ENCODE measurements around a stretch of chr7.

GRCh38 chr7:151472721-151473302 lies 32.9 kb upstream of the CRYGN start:
- RRBS: no CpG with 5 or more reads among the region's 12 CpGs

DNA sequence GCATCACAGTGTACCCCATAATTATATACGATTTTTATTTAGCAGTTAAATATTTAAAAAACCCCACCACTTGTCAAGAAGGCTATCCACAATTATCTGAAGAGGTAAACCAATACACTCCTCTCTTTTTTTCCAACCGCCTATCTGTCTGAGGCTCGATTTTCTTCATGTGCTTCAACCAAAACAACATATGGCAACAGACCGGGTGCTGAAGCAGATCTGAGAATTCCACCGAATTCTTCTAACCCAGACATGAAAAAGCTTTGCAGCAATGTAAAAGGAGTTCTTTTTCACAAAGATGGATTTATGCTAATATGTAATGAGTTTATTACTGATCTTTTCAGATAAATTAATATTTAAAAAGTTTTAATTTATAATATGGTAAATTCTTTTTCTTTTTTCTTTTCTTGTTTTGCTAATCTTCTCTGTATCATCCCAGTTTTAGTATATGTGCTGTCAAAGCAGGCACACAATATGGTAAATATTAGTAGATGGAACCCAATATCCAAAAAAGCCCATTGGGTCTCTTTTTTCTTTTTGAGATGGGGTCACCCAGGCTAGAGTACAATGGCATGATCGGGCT lies 132.5 kb upstream of the RHEB start:
- RRBS: no CpG with 5 or more reads among the region's 6 CpGs

DNA sequence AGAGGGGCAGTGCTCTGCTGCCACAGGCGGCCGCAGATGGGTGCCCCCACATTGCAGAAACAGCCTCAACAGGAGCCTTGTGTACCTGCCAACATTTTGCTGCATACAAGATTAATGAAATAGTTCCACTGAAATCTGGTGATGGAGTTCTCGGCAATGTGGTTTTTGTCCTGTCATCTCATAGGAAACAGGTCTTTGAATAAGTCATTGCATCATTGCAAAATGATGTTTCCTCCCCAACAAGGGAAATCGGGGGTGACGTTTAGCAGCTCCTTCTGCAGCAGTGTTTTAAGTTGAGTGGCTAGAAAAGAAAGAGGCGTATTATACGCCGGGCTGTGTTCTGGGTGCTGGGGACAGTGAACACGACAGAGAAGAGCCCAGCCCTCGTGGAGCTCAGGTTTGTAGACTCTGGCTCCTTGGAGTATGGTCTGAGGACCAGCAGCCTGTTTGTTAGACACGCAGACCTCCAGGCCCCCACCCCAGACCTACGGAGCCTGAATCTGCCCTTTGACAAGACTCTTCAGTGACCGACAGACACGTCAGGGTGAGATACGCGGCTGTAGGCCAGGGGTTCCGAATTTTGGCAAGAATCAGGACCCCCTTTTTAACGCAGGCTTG lies 176.9 kb downstream of the PRKAG2 start:
- RRBS: no CpG with 5 or more reads among the region's 18 CpGs

- RRBS: no CpG with 5 or more reads among the region's 8 CpGs
Measured at GRCh38 chr7:151757040-151757557, 119.8 kb downstream of the PRKAG2 start.

DNA sequence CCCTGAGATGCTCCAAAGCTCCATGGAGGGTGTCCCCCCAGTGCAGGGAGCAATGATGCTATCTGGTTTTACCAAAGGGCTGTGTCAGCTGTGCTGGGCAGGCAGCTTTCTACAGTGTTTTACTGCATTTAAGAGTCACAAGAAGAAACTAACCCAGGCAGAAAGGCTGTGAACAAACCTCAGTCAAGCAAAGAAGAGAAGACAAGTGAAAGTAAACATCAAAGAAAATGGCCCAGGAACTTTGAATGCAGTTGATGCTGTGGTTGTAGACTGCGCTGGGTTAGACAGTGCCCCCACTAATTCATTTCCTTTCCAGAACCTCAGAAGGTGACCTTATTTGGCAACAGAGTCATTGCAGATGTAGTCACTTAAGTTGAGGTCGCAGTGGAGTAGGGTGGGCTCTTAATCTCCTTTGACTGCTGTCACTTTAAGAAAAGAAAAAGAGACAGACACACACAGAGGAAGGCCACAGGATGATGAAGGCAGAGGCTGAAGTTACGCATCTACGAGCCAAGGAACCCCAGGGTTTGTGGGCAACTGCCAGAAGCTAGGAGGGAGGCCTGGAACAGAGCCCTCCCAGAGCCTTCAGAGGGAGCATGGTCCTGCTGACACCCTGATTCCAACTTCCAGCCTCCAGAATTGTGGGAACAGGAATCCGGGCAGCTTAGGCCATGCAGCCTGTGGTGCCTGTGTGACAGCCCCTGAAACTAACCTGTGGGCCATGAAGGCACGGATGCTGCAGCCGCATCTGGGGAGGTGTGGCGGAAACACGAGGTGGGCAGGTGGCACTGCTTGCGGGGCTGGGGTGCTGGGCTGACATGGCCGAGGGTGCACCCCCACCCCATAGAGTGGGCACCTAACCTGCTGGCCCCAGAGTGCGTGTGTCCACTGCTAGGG lies 107.7 kb downstream of the PRKAG2 start:
- RRBS: no CpG with 5 or more reads among the region's 12 CpGs

DNA sequence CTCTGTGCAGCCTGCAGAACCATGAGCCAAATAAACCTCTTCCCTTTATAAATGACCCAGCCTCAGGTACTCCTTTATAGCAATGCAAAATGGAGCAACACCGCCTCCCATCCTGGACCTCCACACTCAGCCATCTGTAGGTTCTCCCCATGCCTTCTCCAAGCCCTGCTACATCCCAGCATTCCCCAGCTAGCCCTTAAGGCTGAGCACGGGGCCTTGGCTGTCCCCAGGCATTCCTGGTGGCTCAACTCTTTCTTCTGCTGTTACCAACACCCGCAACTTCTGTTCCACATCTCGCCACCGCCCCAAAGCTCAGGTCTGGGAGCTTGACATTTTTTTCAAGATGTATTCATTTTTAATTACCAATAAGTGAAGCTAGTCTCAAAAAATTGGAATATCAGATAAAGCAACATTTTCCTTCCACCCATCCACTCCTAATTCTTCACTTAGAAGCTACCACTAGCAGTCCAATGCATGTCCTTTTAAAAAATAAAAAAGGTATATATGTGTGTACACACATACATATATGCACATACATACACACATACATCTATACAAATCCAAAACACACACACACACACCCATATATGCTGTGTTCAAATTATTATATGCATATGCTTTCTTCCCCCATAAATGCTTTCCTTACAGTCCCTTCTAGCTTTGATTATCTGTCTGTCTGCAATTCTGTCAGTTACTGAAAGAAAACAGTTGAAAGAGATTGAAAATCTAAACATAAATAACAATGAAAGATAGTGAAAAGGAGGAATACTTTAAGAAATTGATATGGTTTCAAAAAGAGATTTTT lies 98.3 kb downstream of the PRKAG2 start:
- RRBS: no CpG with 5 or more reads among the region's 5 CpGs

- RRBS: no CpG with 5 or more reads among the region's 4 CpGs
Measured at GRCh38 chr7:151787050-151787464, 89.9 kb downstream of the PRKAG2 start.

- RRBS: no CpG with 5 or more reads among the region's 6 CpGs
Measured at GRCh38 chr7:151819719-151819976, 57.3 kb downstream of the PRKAG2 start.

DNA sequence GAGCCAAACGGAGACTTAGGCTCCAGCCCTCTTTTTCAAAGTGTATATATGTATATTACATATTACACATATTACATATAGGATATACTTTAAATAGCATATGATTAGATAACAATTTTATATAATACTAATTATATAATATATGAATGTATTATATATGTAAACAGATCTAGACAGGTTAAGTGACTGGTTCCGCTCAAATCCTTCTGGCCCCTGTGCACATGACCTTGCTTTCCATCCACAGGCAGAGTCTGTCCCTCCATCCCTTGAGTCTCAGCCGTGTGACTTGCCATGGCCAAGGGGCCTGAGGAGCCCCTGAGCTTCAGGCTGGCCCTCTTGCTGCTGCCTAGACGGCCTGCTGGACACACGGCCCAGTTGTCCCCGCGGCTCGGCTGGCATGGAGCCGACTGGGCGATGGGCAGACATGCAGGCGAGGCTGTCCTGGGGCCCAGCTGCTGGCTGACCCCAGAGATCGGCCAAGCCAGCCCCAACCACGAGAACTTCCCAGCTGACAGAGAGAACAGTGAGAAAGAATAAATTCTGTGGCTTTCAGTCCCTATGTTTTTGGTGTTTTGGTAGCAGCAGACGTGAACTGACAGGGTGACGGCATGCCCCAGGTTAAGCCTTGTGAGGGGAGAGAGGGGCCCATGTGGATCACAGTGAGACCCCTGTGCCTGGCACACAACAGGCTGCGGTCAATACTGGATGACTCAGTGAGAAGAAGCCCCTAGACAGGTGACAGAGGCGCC lies 11.9 kb downstream of the PRKAG2 start:
- RRBS: no CpG with 5 or more reads among the region's 17 CpGs

- RRBS: no CpG with 5 or more reads among the region's 5 CpGs
Measured at GRCh38 chr7:151866633-151867095, 10.3 kb downstream of the PRKAG2 start.

DNA sequence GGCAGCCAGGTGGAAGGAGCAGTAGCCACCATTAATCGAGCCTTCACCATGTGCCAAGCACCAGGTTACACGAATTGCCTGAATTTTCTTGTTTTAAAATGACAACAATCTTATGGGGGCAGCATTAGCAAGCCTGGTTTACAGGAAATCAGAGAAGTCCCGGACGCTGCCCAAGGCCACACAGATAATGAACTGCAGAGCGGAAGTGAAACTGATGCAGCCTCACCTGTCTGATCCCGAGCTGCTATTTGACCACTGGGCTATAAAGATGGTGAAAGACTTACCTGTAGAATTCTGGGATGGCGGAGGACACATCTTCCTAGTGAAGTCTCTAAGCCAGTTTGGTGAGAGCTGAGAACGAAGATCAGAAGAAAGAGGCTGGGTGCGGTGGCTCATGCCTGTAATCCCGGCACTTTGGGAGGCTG lies 21.7 kb upstream of the GALNTL5 start:
- RRBS: no CpG with 5 or more reads among the region's 10 CpGs

- RRBS: no CpG with 5 or more reads among the region's 19 CpGs
Measured at GRCh38 chr7:152136078-152137169, 111.0 kb downstream of the GALNT11 start.

DNA sequence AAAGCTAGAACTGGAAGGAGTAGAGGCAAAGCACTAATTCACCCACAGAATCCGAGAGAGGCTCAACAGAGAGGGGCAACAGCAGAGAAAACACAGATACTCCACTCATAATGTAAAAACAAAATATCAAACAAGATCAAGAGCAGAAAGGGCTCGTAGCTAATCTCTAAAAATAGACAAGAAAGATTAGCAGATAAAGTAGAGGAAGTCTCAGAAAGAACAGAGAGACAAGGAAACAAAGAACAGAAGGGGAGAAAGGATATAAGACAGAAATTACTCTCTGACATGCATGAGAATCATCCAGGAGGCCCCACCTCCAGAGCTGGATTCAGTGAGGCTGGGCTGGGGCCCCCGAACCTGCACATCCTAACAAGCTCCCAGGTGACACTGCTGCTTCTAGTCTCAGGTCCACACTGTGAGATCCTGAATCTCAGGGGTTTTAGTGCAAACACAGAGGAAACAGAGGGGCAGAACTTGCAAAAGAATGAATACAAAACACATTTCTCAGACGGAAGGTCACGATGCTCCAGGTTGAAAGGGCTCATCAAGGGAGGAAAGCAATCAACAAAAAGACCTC lies 117.8 kb downstream of the GALNT11 start:
- RRBS: no CpG with 5 or more reads among the region's 5 CpGs

DNA sequence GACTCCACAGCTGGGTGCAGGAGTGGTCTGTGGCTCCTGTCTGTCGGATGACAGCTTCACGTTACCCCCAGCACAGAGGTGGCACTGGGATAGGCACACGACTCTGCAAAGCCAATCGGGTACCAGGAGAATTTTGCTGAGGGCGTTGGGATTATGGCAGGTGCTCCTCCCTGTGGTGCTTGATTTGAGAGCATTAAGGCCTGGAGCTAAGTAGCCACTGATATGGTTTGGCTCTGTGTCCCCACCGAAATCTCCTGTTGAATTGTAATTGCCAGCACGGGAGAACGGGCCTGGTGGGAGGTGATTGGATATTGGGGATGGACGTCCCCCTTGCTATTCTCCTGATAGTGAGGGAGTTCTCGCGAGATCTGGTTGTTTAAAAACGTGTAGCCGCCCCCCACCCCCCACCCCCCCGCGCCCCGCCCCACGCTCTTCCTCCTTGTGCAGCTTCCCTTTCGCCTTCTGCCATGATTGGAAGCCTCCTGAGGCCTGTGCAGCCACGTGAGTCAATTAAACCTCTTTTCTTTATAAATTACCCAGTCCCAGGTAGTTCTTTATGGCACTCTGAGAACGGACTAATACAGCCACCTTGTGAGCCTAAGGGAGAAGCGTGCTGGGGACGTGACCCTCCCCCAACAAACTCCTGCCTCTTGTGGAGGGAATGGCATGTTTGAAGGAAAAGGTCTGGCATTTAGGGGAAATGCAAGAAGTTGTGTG lies 117.9 kb upstream of the KMT2C start:
- RRBS: no CpG with 5 or more reads among the region's 22 CpGs

- RRBS: no CpG with 5 or more reads among the region's 7 CpGs
Measured at GRCh38 chr7:152674670-152675372, 1.1 kb downstream of the XRCC2 start.

DNA sequence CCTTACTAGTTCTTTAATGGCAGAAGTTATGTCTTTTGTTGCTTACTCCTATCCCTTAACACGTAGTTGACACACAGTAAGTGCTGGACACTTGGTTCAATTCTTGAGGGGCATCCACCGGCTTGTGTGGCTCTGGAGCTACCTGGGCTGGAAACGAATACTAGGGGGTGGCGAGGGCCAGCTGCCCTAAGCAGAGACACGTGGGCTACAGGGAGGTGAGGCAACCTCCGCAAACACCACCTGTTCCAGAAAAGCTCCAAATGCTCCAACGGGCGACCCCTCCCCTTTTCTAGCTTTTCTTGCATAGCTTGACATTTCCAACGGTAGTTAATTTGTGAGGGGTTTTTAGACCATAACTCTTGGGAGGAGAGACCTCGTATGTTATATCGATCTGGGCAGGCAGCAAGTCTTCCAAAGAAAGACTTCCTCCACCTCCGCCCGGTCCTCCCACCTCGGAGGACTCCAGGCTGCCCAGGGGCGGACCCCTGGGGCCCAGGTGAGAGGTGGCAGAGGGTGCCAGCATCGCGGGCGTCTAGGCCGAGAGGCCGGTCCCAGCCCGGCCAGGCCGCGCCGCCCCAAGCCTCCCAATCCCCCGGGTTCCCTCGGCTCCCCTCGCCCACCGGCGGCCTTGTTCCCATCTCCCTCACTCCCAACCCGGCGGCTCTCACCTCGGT lies 431 bp downstream of the XRCC2 start:
- RRBS: 3% methylated on average over 5 of the region's 32 CpGs

GRCh38 chr7:153388725-153389872 lies 629.5 kb downstream of the ACTR3B start:
- RRBS: no CpG with 5 or more reads among the region's 5 CpGs

DNA sequence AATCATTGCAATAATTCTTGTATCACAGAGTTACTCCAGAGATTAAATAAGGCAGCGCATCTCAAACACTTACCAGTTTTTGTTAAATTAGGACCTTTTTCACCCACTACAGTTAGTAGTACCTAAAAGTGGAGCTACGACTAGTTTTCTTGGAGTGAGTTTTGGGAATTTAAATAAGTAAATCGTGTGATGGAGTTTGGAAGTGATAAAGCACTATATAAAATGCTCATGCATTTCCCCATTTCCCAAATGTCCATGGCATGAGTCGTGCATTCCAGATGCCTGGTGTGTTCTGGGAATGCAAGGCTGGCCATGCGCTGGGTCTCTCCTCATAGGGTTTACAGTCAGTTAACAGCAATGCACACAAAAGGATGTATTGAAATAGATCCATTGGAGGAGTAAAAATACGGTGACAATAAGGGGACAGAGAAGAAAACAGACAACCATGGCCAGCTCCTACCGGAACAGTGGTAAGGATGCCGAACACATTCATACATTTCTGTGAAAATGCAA lies 149.8 kb downstream of the DPP6 start:
- RRBS: no CpG with 5 or more reads among the region's 8 CpGs

DNA sequence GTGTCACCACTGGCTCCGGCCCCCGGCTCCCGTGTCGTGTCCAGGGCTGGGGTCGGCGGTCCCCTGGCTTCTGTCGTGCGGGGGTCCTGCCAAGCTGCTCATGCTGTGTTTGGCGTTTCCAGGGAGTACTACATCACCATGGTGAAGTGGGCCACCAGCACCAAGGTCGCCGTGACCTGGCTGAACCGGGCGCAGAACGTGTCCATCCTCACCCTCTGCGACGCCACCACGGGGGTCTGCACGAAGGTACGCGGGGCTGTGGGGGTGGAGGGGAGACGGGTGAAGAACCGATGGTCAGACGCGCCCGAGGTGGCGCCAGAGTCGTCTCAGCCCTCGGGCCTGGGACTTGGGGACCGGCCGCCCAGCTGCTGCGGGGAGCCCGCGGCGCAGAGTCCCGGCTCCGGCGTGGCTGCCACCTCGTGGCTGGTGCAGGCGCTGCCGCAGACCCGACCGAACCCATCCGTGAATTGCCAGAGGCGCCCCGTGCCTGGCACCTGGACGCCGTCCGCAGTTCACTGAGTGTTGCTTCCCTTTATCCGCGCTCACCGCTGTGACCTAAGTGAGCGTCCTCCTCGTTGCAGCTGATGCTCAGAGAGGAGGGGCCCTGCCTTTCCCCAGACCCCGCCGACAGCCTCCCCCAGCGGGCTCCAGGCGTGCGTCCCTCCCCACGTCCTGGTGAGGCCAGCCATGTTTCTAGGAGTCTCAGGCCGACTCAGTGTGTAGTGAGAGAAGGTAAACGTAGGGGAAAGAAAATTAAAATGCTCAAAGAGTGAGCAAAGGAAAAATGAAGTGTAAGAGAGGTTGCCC lies 208.8 kb downstream of the PAXIP1 start:
- RRBS: 5% methylated on average over 7 of the region's 61 CpGs

DNA sequence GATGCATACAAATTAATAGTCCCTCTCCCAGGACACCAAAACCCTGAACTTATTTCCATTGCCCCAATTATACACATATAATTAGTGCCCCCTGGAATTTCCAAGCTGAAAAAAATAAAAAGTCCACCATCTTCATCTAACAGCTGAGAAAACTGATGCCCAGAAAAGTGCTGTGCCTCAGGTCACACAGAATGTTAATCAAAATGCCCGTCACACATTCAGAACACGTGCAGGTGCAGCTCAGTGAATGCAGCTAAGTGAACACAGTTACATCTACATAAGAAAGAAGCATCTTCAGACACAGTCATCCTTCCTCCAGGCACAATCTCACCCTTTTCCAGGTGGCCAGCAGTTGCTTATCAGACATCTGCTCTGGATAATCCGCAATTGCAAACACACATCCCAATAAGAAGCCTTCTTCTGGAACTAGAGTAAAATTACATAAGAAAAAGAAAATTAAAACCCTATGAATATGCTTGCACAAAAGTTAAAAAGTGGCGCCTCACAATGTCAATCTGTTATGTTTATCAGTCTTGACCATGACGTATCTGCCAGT lies 35.4 kb downstream of the PAXIP1 start:
- RRBS: no CpG with 5 or more reads among the region's 5 CpGs

Measured in skeletal muscle cell (primary cell).